Tongue (tissue), 2 donors: ENCODE measurements around a stretch of chr7.

DNA sequence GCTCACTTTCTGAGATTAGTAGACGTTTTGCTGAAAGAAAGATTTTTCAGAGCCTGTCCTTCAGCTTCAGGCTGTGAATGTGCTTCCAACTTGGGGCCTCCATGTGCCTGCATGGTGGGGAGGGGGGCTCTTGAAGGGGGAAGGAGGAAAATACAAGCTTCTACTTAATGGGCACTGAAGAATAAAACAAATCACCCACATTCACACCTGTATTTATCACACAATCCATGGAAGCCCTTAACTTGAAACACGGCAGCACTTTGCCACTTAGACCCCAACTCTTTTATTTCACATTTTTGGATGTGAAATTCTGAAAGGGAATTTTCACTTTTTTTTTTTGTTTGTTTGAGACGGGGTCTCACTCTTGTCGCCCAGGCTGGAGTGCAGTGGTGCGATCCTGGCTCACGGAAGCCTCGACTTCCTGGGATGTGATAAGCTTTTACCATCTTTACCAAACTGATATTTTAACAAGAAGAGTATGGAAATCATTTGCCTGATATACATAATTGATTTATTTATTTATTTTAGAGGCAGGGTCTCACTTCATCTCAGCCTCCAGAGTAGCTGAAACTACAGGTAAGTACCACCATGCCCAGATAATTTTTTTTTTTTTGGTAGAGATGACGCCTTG, 180.5 kb upstream of the KLF14 start:
- RAMPAGE, long total RNA = no peak

GRCh38 chr7:130930069-130930765, 196.2 kb upstream of the KLF14 start:
- RAMPAGE, long total RNA = no peak

- RAMPAGE, long total RNA = no peak
Observed at GRCh38 chr7:130935433-130936199, 201.6 kb upstream of the KLF14 start.

DNA sequence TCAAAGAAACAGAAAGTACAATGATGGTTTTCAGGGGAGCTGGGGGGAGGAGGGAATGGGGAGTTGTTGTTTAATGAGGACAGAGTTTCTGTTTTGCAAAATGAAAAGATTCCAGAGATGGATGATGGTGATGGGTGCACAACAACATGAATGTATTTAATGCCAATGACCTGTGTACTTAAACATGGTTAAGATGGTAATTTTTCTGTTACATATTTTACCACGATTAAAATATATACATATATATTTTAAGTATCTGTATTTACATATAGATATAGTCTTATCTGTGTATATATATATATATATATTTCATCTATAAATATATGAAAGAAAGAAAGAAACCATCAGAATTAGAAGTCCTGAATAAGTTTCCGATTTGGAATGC, 214.4 kb upstream of the KLF14 start:
- RAMPAGE, long total RNA = no peak

GRCh38 chr7:130951363-130952256, 217.6 kb upstream of the KLF14 start:
- RAMPAGE, long total RNA = no peak

DNA sequence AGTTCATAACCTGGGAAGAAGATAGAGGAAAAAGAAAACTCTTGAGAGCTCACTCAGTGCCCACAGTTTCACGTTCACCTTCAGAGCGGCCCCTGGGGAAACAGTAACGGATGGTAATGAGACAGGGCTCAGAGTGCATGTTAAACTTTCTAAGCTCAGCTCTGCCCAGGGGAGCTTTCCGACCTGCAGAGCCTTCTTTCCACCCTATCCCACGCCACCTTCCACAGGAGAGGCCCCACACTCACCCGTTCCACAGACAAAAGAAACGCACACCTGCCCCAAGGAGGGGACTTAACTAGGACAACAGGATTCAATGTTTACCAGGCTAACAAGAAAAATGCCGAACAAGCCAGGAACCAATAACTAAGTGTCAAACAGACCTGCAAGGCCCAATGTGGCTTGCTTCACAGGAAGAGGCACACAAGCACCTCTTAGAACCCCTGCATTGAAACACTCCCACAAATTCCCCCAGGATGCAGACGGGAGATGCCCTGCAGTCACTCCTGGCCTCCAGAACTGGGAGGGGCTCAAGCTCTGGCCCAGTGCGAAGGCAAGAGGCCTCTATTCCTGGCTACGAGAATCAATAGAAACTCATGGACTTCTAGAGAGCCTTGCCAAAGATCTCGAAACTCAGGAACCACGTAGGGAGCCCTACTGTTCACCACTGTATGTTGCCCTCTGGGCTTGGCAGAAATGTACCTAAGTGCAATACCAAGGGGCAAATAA, 260.2 kb upstream of the KLF14 start:
- RAMPAGE, long total RNA = no peak

- RAMPAGE, long total RNA = no peak
Observed at GRCh38 chr7:131058595-131059456, 268.9 kb upstream of the MKLN1 start.

GRCh38 chr7:131109535-131110285, 218.0 kb upstream of the MKLN1 start:
- RAMPAGE, long total RNA = no peak

GRCh38 chr7:131186704-131187230, 140.9 kb upstream of the MKLN1 start:
- RAMPAGE, long total RNA = no peak

GRCh38 chr7:131188276-131189185, 139.1 kb upstream of the MKLN1 start:
- RAMPAGE, long total RNA = no peak

DNA sequence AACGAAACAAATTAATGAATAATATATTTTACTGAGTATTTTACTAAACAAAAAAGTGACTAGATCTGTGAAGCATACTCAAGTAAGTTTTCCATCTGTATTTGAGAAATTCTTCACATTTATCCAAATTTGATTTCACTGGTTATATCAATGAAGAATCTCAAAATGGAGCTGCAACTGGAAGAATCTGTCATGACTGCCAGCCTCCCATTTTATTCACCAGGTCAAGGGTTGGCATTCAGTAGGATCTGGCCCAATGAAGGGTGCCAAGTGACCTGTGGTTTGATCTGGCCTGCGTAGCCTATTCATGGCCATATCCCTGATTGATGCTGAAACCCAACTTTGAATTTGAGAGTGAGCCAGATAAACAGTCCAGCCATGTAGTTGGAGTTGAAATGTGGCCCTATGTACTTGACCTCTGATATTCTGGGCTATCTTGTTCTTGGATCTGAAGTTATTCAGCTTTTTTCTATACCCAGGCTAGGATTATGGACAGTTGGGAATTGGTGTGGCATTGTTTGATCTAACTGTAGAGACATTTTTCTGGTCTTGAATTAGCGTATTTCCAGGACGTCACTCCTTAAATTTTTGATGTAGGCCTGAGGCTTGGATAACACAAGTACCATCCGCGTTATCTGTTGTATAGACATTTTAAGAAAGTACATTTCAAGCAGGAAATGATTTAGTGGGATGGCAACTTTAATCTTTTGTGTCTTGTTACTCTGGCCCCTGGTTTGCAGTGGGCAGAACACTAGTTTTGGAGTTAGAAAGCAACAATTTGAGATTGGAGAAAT, 1.6 kb downstream of the MKLN1 start:
- RAMPAGE, long total RNA = no peak

- RAMPAGE, long total RNA = no peak
Observed at GRCh38 chr7:131554367-131554914, 2.0 kb downstream of the PODXL start.

DNA sequence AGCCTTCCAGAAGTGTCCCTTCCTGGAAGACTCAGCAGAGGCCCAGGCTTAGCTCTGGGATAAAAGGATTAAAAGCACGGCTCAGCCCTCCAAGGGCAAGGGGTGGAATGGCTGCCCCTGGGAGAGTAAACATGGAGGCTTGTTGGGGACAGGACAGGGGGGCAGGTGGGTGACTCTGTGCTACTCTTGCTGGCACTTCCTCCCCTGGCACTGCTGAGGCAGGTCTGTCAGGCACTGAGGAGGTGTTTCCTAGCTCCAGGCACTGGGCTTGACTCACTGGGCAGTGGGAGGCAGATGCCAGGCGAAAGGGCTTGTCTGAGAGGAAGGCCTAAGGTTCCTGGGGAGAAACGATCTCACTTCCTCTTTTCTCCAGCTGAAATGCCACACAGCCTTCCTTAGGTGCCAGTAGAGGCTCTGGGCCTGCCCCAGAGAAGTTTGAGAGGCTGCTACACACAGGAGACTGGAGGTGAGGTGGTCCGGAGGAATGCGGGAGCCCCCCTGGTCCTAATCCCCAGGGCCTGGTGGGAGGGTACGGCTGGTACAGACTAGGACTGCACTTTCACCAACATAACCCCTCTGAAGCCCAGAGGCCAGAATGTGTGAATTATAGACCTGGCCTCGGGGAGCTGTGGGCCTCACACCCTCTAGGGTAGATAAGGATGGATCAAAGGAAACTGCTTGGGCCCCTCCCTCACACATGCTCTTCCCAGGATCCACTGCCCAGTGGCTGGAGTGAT, 63.2 kb upstream of the PODXL start:
- RAMPAGE, long total RNA = no peak

DNA sequence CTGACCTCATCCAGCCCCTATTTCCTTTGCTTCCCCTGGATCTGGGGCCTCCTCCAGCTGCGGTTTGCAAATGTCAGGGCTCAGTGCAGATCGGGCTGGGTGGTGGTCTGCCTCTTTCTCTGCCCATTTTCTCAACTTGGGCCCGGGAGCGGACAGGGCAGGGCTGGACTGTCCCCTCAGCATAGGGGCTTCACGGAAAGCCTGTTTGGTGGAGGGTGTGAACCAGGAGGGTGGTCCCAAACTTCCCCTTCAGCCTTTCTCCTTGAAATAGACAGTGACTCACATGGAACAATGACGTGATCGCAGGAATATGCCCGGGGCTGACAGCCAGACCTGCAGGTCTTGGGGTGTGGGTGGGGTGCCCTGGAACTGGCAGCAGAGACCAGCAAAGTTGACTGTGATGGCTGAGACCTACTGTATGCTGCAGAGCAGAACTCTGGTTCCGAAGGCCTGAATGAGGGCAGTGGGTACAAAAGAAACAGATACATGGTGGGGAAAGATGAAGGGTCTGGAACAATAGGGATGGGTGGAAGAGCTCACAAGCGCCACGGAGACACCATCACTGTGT, 73.0 kb upstream of the PODXL start:
- RAMPAGE, long total RNA = no peak

DNA sequence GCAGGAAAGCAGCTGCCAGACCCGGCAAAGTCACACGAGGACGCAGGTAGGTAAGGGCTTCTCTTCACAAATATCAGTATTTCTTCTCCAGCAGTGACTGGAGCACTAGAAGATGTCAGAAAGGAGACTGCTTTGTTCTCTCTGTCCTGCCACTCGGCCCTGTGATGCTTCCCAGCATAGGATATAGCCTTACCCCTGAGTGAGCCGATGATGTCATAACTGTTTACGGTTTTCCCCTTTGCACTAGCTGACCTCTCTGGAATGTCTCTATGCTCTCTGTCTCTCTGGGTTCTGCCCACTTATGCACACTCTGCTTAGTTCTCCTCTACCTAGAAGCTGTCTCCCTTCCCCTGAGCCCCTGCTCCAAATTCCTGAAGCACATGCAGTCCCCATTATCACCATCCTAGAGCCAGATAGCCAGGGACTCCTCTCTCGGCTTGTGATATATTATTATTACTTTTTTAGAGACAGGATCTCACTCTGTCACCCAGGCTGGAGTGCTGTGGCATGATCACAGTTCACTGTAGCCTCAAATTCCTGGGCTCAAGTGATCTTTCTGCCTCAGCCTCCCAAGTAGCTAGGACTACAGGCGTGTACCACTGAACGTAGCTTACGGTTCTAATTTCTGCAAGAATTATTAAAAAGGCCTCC, 167.6 kb upstream of the PODXL start:
- RAMPAGE, long total RNA = no peak

- RAMPAGE, long total RNA = no peak
Observed at GRCh38 chr7:131826934-131827401, 270.5 kb upstream of the PODXL start.

DNA sequence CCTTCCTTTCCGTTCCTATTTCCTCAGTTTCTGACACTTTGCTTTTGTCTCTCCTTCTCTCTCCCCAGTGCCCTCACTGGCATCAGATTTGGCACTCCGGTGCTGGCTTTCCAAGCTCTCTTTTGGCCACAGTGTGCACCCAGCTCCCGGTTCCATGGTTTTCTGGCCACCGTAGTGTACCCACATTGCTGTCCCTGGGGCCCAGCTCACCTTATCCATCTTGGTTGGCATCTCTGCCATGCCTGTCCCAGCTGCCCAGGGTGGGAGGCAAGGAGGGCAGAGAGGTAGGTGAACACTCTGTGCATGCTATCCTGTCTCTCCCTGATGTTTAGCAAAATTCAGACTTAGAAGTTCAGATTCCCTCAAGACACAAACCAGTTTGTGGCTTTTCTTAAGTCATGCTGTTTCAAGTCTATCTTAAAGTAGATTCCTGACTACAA, 142.1 kb downstream of the PLXNA4 start:
- RAMPAGE, long total RNA = no peak

DNA sequence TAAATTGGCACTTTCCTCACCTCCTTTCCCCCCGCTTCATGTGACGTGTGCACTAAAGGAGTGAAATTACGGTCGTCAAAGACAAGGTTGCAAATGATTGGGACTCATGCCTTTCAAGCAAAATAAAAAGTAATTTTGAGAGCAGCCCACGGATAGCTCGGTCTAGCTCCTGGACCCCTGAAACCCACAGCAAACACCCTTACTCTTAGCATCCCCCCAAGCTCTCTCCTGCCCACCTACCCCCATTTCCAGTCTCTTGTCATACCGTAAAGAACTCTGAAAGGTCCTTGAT, 90.5 kb downstream of the PLXNA4 start:
- RAMPAGE, long total RNA = no peak

GRCh38 chr7:132666369-132666820, 90.1 kb upstream of the PLXNA4 start:
- RAMPAGE, long total RNA = no peak

GRCh38 chr7:132910640-132911099, 171.2 kb downstream of the CHCHD3 start:
- RAMPAGE, long total RNA = no peak